Camera-type eye (tissue), 1 donor: ENCODE results near the gene SEL1L.

GRCh38 chr14:77318022-77318432 is 2.7 kb downstream of the POMT2 start:
- RAMPAGE, long total RNA = no peak

DNA sequence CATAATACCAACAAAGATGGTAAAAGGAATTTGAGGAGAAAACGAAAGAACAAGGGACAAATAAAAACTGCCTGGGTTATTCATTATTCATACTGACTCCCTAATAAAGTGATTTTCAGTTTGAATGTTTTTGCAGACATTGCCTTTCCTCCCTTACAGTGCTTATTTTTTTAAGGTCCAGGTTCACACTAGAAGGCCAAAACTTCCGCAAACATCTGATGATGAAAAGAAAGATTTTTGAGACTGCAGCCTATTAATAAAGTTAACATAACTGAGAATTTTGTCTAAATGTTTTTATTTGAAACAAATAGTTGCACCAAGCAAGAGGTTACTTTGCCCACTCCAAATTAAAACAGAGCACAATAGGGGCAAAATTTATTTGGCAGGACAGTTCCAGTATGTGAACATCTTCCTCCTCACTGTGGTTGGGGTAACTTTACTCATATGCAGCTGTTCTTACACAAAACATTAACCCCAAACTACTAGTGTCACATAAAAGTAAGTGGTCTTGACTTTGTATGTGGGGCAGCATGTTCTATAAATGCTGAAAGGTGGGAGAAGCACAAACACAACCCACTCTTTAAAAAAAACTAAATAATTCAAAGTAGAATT is 9.5 kb downstream of the SLIRP start:
- RAMPAGE, long total RNA = no peak

DNA sequence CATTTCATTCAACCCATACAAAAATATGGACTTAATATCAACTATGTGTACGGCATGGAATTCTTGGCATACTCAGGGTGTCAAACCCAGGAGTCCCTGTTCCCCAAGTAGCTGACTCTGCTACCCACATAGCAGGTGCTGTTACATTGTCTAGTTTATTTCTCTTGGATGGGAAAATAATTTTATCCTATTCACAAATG is 235.5 kb downstream of the NRXN3 start:
- RAMPAGE, long total RNA = no peak

DNA sequence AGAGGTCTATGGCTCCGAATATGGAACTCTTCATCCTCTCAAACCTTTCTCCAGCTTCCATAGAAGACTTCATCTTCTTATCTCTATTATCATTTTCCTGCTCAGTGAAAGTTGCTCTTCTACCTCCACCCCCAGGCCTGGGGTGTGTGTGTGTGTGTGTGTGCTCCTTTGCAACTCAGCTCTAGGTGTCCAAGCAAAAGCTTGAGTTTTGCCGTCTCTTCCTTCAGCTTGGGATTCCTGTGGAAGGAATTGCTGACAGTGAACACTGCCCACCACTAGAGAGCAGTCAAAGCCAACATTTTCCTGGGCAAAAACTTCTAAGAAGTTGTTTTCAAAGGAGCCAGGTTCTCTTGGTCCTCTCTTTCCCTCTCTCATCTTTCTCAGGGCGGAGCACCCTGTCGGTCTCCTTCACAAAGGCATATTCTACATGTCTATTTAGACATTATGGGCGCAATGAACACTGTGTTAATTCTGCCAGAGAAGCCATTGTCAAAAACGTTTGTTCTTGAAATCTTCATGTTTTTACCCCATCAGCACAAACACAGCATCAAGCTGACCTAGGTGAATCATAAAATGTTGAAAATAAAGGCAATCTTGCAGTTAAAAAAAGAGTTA is 155.1 kb downstream of the DIO2 start:
- RAMPAGE, long total RNA = no peak

DNA sequence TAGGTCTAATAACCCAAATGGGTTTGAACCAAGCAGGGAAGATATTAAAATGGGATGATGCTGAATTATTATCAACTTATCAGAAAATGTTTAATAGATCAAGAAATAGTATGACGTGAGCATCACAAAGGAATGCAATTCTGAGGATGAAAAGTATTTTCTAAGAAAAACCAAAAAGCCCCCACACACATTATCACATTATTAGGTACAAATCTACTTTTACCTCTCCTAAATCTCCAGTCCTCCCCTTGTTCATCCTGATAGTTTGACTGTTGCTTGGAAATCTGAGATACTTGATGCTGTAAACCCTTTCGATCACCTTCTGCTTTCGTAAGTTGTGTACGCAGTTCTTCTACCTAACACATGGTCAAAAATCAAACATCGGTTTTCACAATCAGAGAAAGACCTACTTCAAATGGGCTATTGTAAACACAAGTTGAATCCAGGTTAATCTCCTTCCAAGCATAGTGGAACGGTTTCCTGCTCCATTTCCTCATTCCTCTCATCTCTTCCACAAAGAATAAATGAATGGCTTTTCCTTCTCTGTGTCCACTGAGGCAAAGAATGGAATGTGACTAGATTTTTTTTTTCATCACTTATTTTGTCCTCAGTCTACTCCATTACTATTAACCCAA is 105.4 kb downstream of the CEP128 start:
- RAMPAGE, long total RNA = no peak

DNA sequence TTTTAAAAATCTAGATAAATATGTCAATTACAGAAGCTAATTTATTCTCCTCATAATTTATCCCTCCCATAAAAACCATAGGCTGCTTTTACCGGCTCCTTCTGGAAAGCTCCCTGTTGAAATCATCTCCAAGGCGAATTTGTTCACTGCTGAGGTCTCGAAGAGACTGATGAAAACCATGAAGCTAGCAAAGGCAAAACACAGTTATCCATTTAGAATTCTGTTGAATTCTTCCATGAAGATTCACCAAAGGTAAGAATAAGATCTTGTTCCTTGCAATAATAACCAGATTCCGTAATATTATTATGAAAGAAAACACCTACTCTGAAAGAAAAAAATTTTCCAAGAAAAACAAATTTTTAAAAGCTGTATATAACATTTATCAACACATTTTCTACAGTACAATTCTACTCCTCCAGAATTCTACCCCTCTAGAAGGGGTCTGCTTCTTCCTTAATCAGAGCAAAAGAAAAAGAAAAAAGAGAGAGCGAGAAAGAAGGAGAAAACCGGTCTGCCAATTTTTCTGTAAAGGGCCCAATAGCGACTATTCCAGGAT is 41.6 kb downstream of the CEP128 start:
- RAMPAGE, long total RNA = no peak

- RAMPAGE, long total RNA = no peak
Measured at GRCh38 chr14:81311040-81311576, 89.0 kb downstream of the STON2 start.

DNA sequence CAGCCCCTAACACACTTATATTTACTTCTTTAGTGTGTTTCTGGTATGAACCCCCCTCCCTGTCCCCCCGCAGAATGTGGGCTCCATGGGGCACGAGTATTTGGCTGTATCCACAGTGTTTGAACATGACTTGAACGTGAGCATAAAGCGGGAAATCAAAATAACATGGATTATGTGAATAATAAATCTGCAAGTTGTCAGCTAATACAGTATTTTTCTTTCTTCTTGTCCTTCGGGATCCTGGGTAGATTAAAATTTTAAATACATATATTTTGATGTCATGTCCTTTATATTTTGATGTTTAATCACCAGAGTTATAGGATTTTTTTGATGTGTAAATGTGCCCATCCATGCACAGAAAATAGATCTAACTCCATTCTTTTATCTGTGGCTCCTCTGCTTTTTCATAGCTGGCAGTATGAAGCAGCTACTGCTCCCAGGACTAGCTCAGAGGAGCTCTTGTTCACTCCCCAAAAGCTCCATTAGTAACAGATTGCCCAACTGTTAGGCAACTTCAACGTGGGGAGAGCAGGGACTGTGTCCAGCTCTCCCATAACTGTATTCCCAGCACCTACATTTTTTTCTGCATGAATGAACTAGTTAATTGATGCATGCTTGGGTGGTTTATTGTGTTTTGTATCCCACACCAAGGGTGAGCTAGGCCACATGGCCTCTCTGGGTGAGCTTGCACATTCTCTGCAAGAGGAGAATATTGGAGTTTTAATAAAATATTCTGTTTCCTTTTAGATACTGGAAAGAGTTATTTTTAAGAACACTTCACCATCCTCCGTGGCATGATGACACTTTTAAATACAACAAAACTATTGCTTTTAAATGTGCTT is 15.4 kb downstream of the STON2 start:
- RAMPAGE, long total RNA = no peak

GRCh38 chr14:81423488-81424053 is 23.4 kb upstream of the STON2 start:
- RAMPAGE, long total RNA = no peak

DNA sequence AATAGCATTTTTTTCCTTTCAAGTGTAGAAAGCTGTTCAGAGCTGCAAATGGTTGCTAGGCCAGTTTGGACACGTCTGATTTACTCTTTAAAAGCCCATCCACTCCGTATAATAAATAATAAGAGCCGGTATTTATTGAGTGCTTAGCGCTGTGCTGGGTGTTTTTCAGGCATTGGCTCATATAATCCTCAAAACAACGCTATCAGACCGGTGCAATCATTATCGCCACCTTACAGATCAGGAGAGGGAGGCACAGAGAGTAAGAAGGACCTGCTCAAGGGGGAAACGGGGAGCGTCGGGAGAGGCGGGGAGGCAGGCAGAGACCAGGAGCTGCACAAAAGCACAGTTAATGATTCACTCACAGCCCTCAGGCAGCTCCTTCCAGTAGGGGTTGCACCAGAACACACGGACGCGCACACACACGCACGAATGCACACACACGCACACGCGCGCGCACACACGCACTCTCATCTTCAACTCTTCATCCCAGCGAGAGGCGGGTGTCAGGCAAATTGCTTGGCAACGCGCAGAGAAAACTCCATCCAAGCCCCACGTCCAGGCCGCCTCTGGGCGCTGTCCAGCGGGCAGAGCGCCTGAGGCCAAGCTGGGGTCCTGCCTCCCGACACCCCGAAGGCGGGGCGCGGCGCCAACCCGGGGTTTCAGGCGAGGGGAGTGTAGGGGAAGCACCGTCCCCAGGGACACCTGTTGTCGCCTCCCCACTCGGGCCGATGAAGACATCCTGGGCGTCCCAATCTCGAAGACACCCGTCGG is 35.3 kb upstream of the STON2 start:
- RAMPAGE, long total RNA = no peak

DNA sequence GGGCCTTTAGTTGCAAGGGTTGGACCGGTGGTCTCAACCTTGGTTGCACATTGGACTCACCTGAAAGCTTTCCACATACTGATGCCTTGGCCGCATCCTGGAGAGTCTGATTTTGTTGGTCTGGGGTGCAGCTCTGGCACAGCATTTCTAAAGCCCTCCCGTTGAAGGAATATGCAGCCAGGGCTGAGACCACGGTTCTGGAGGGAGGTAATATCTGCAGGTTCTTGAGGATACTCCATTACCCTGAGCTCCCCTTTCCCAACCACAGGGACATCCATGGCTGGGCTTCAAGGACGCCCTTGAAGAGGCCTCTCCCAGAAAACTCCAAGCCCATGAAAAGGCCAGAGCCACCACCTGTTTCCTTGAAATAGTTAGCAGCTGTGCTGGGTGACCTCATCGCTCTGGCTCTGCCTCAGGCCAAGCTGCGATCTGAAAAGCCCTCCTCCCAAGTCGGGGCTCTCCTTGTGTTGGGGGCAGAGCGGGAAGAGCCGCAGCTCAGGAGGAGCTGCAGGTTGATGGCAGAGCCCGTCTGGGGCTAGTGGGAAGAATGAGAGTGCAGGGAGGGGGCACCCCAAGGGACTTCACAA is 49.8 kb upstream of the STON2 start:
- RAMPAGE, long total RNA = no peak

- RAMPAGE, long total RNA = no peak
Measured at GRCh38 chr14:81464355-81465229, 64.5 kb upstream of the STON2 start.

GRCh38 chr14:81529398-81529859 is 4.2 kb downstream of the SEL1L start:
- RAMPAGE, long total RNA = no peak

- RAMPAGE, long total RNA = start-site peak on the minus strand at chr14:81533807-81533835, 47 reads
Measured at GRCh38 chr14:81533185-81534387, at the start of gene SEL1L. SEL1L (minus strand) TSS chr14:81533853.

DNA sequence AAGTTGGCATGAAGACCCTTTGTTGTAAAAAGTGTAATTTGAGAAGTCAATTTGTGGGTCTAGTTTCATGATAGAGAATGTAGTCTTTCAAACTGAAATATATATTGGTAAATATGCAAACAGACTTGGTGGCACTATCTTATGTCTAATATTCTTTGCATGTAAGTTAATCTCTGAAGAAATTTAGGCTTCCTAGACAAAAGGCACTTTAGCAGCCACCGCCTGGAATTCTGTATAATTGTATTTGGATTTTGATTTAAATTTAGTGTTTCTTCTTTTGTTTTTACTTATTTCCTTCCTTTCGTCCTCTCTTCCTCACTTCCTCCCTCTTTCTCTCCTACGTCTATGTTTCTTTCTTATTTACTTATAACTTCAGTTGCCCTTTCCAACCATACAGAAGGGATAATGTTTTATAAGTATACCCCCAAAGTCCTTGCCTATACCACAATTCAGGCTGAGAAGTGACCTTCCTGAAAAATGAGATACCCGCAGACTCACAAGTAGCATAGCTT is 215.6 kb upstream of the SEL1L start:
- RAMPAGE, long total RNA = no peak

GRCh38 chr14:85528103-85528542 is 1.8 kb upstream of the FLRT2 start:
- RAMPAGE, long total RNA = no peak

GRCh38 chr14:85530789-85531758 is 1.1 kb downstream of the FLRT2 start:
- RAMPAGE, long total RNA = no peak

- RAMPAGE, long total RNA = no peak
Measured at GRCh38 chr14:85535303-85536235, 5.6 kb downstream of the FLRT2 start.

DNA sequence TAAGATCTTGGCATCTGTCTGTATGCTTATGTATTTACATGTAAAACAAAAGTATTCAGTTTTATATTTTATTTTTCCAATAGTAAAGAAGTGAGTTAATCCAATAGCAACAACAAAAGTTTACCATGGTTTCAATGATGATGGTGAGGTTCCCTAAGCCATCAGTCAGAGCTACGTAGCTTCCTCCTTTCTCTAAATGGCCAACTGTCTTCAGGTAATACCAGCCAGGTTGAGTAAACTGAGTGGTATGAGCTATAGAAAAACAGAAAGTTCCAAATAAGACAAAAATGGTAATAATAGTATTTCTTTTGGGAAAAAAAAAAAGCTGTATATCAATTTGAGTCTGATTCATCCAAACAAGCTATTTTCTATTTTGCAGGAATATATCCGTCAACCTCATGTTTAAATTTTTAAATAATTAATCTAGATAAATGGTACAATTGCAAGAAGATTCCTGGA is 29.7 kb downstream of the GALC start:
- RAMPAGE, long total RNA = no peak

DNA sequence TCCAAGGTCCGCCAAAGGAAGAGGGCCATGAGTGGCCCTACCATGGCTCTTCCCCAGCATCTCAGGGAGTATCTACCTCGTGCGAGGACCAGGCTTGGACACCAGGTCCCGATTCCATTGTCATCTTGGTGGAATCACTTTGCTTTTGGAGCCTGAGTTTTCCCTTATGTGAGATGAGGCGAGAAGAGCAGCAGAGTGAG is 358 bp upstream of the GALC start:
- RAMPAGE, long total RNA = no peak